Epithelial cell of proximal tubule (primary cell): Measurements from ENCODE around the gene SLC38A8.

DNA sequence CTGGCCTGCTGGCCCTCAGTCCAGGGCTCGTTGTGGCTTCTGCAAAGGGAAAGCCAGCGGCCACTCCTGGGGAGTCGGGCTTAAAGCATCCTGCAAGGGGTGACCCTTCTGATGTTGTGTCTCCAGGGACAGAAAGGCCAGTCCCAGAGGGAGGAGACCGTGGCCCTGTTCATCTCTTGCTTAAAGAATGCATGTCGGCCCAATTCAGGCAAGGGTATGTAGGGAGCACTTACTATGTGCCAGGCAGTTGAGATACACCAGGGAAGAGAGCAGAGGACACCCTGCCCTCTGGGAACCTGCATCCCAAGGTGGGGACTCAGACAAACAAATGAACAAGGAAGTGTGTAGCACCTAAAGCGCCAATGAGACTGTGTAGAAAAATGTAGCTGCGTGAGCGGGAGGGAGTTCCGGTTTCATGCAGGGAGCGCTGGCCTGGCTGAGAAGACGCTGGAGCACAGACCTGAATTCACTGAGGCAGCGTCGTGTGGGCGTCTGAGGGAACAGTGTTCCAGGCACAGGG is 18.2 kb upstream of the OSGIN1 start:
- RAMPAGE, long total RNA, result no peak
- RRBS, result no CpG with 5 or more reads among the region's 14 CpGs

- RAMPAGE, long total RNA, result no peak
- RRBS, result no CpG with 5 or more reads among the region's 10 CpGs
Measured at GRCh38 chr16:83956590-83956926, 3.5 kb downstream of the OSGIN1 start.

GRCh38 chr16:84042780-84043038 is at the start of gene SLC38A8:
Gene SLC38A8, minus strand, starts transcription at chr16:84042795.
- RAMPAGE, long total RNA, result no peak
- RRBS, result no CpG with 5 or more reads among the region's 7 CpGs

DNA sequence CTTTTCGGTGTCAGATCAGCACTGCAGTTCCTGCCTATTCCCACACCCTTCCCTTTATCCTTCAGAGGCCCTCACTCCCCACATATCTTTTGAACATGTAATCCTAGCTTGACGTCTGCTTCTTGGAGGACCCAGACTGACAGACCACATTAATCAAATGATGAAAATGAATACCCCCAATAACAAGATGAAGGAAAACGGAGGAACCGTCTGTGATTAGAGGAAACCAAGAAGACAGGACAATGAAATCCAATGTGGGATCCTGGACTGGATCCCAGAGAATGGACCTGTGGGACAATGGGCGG is 36.0 kb downstream of the MBTPS1 start:
- RAMPAGE, long total RNA, result no peak
- RRBS, result no CpG with 5 or more reads among the region's 5 CpGs

GRCh38 chr16:84091847-84092280 is 24.9 kb downstream of the MBTPS1 start:
- RAMPAGE, long total RNA, result no peak
- RRBS, result no CpG with 5 or more reads among the region's 2 CpGs

DNA sequence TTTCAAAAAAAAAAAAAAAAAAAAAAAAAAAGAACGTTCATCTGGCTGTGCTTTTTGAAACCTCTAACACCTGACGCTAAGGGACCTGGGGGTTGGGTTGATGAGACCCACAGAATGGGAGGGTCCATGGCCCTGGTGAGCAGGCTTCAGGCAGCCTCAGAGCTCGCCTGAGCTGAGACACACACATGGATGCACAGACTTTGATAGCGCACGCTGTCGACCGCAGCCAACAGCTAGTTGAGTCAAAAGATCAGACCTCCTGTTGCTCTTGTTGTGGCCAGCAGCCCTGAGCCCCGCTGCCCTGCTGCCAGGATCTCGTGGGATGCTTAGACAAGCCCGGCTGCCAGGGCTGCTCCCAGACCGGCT is 19.8 kb upstream of the MEAK7 start:
- RAMPAGE, long total RNA, result no peak
- RRBS, result no CpG with 5 or more reads among the region's 11 CpGs

DNA sequence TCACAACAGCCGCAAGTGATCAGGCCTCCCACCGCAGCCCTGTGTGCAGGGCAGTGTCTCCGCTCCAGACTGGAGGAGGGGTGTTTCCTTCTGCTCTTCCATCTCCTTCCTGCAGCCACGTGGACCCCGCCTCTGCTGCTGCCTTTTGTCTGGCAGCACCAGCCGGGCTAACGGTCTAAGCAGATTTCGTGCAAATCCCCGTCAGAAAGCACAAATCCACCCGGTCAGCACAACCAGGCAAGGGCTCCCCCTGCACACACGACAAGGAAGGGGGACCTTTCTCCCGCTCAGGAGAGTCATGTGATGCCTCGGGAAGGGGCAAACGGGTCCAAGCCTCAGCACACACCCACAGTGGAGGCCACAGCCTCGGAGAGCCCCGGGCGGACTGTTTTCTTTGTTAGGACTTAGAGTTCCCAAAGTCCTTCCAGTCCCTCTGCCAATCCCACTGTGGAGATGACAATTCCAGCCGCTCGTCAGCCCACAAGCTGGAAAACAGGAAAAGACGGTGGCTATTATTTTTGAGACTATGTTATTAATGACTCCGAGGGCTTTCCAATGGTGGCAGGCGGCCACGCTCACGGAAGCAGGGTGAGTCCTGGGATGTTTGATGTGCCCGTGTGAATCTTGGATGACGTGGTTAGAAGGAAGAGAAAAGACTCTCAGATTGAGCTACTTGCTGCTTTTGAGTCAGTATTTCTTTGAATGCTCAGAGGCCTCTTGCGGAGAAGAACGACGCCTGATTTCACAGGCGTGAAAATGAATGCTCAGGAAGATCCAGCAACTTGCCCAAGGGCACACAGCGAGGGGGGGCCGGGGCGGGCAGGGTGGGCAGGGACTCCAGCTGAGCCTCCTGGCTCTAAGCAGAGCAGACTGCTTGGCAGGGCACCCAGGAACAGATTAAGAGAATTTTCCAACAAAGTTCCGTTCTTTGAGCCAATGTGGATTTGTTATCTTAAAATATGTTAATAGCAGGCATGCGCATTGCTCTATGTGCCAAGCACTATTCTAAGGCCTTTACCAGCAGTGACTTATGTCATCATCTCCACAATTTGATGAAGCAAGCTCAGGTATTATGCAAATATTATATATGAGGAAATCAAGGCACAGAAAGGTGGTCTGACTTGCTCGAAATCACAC is 22.7 kb upstream of the MEAK7 start:
- RAMPAGE, long total RNA, result no peak
- RRBS, result 89% methylated on average over 3 of the region's 36 CpGs

DNA sequence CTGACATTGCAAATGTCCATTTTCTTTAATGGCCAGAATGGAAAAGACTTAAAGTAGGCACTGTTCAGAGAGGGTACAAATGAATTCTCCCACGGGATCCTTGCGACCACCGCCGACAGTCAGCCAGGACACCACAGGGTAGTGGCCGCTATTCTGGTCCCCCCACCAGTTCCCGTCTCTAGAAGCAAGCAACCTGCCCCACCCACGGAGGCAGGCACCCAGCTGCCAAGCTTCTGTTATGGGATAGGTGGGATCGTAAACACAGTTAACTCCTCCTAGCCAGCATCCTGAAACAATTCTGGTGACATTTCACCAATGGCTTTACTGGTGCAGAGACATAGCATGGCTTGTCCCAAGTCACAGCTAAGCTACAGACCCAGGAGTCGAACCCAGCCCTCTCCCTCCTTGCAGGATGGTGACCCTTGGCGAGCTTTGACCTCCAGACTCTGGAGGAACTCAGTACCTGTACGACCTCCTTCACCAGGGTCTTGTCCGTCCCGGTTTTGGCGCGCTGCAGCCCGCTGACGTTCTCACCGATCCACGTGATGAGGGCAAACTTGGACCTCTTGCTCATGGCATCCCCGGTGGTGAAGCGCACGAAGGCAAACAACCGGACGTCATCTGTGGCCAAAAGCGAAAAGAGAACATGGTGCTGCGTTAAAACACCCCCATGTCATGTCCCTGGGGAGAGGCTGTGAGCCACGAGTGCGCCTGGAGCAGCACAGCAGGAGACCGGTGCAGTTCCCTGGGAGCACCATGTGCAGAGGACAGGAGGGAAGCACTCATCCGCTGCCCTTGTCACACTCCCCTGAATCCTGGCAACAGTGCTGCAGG is 28.0 kb downstream of the COTL1 start:
- RAMPAGE, long total RNA, result no peak
- RRBS, result 93% methylated on average over 6 of the region's 30 CpGs

DNA sequence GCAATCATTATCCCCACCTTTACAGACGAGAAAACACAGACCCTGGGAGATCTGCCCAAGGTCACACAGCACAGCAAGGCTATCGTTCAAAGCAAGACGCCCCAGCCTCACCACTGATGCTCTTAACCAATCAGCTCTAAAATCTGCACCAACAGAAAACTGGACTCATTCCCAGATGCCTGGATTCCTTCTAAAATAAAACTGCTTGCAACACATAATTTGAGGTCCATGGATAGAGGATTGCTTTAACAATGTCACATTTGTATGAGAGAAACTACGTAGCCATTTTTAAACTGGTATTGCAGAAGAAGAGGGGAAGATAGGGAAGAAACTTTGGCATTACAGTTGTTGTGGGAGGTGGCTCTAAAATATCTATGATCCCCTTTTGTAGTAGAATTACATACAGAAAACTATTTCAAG is 6.8 kb downstream of the COTL1 start:
- RAMPAGE, long total RNA, result no peak
- RRBS, result no CpG with 5 or more reads among the region's 4 CpGs

- RAMPAGE, long total RNA, result no peak
- RRBS, result no CpG with 5 or more reads among the region's 17 CpGs
Measured at GRCh38 chr16:84765422-84766464, 54.0 kb upstream of the CRISPLD2 start.

GRCh38 chr16:84787207-84787804 is 32.5 kb upstream of the CRISPLD2 start:
- RAMPAGE, long total RNA, result no peak
- RRBS, result no CpG with 5 or more reads among the region's 7 CpGs

- RAMPAGE, long total RNA, result no peak
- RRBS, result no CpG with 5 or more reads among the region's 28 CpGs
Measured at GRCh38 chr16:84820370-84821708, 1.1 kb downstream of the CRISPLD2 start.

GRCh38 chr16:84830647-84831342 is 11.0 kb downstream of the CRISPLD2 start:
- RAMPAGE, long total RNA, result no peak
- RRBS, result 89% methylated on average over 2 of the region's 12 CpGs

DNA sequence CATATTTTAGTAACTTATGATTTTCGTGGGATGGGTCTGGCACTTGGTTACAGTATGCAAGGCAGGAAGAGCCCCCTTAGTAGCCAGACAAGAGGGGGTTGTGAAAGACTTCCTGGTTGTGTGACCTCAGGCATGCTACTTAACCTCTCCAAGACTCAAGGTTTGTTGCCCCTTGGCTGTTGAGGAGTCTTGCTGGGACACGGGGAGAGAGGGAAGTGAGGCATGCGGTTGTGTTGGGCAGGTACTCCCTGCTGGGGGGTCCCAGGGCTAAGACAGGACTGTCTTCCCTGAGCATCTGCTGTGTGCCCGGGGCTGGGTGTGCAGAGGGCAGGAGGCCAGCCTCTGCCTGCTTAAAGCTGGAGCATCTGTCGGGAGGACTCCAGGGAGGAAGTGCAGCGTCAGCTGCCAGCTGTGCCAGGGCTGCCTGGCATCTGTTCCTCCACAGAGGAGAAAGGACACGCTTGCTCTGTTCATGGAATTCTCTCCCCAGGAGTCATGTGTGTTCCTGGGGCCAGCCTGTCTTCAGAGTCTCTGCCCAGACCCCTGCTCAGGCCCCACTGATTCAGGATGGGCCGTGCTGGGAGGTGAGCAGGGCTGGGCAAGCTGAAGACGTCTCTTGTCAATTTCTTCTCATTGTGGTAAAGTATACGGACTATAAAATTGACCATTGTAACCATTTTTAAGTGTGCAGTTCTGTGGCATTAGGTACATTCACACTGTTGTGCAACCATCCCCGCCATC is 24.1 kb downstream of the CRISPLD2 start:
- RAMPAGE, long total RNA, result no peak
- RRBS, result no CpG with 5 or more reads among the region's 11 CpGs

DNA sequence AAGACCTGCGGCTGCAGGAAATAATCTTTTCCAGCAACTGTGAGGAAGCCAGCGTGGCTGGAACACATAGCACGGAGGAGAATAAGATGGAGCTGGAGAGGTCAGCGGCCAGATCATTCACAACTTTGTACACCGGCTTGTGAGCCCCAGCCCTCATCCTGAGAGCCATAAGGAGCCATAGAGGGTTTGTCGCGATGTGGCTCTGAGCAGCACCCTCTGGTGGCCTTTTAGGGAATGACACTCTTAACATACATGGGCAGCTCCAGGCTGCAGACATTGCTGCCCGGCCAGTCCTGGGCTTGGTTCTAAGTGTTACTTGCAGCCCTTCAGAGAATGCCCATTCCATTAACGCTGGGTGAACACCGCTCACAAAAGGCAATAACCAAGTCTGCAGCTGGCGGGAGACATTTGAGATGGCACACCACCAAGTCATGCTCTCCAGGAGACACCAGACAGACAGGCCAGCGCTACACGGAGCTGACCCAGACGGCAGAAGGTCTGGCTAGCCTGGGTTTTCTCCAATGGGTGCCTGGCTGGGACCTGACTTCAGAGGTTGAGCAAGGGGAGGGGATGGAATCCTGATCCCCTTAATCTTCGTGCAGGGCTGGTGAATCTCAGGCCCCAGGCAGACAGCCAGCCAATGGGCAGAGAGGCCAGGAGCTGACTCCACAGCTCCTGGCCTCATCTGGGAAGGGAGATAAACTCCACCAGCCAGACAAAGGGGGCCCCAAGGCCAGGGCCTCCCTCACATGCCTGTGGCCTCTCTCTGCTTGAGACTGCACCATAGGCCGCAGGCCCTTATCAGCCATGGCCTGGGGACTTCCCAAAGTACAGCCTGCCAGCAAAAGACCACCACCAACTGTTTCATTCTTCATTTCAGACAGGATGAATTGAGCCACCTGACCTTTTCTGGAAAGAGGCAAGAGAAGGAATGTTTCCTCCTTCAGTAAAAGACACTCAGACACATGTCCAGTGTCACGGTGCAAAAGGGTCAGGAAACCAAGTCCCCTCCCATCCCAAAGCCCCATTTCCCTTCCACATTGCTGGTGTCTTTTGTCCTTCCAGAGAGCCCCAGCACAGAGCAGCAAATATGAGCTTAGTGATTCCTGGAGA is 58.8 kb downstream of the ZDHHC7 start:
- RAMPAGE, long total RNA, result no peak
- RRBS, result no CpG with 5 or more reads among the region's 17 CpGs

DNA sequence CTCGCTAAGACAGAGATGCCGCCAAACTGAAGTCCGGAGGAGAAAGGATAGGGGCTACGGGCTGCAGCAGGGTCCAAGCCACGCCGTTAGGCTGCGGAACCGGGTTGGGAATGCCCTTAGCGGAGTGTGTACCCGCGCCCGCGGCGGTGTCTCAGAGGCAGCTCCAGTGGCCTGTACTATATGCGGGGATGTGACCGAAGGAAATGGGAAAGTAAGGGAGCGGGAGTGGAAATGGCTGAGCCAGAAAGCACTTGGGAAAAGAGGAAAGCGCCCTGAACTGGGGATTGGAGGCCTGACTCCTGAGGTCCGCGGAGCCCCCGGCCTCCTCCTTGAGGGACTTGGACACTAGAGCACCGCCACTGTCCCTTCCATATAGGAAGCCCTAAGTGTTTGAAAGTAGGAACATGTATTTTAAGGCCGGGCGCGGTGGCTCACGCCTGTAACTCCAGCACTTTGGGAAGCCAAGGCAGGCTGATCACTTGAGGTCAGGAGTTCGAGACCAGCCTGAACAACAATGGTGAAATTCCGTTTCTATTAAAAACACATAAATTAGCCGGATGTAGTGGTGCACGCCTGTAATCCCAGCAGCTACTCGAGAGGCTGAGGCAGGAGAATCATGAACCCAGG is 463 bp upstream of the ZDHHC7 start:
- RAMPAGE, long total RNA, result no peak
- RRBS, result under 1% methylated on average over 10 of the region's 31 CpGs

GRCh38 chr16:85014185-85014883 is 3.0 kb upstream of the ZDHHC7 start:
- RAMPAGE, long total RNA, result no peak
- RRBS, result no CpG with 5 or more reads among the region's 4 CpGs

- RAMPAGE, long total RNA, result no peak
- RRBS, result 87% methylated on average over 2 of the region's 8 CpGs
Measured at GRCh38 chr16:85090496-85091257, 21.6 kb downstream of the CIBAR2 start.

GRCh38 chr16:85092543-85093306 is 19.5 kb downstream of the CIBAR2 start:
- RAMPAGE, long total RNA, result no peak
- RRBS, result no CpG with 5 or more reads among the region's 30 CpGs

DNA sequence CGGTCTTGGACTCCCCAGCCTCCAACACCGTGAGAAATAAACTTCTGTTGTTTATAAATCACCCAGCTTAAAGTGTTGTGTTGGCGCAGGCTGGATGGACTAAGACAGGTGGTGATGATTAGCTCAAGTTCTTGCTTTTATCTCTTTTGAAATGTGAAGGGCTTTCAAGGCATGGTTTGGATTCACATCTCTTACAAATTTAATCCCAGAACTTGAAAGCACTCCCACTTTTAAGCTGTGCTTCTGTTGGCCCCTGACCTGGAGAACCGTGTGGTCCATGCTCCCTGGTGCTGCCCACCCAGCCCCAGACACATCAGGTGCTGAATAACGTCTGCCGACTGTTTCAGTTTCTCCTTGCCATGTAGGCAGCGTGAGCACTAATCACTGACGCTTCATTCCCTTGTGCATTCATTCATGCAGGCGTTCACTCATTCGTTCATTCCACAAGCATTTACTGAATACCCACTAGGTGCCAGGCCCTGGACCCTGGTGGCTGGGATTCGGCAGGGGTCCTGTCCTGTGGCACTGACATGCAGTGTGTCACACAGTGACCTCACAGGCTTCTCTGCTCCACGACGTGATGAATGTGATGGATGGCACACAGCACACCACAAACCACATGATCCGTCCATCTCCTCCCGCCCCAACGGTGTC is 8.8 kb downstream of the CIBAR2 start:
- RAMPAGE, long total RNA, result no peak
- RRBS, result no CpG with 5 or more reads among the region's 16 CpGs